Esophagus muscularis mucosa (tissue), 4 donors: ENCODE measurements around a stretch of chr2.

- PRO-cap = no peak
- RAMPAGE, long total RNA, 4 experiments = start-site peak on the plus strand in 1 of 4 experiments, at chr2:64273763-64273818 at its widest, 13 reads per replicate
Measured at GRCh38 chr2:64273456-64274626, 129.6 kb upstream of the PELI1 start.

- PRO-cap = no peak
- RAMPAGE, long total RNA, 4 experiments = no peak in any of the 4 experiments
Measured at GRCh38 chr2:64453697-64453829, 399 bp upstream of the LGALSL start.

DNA sequence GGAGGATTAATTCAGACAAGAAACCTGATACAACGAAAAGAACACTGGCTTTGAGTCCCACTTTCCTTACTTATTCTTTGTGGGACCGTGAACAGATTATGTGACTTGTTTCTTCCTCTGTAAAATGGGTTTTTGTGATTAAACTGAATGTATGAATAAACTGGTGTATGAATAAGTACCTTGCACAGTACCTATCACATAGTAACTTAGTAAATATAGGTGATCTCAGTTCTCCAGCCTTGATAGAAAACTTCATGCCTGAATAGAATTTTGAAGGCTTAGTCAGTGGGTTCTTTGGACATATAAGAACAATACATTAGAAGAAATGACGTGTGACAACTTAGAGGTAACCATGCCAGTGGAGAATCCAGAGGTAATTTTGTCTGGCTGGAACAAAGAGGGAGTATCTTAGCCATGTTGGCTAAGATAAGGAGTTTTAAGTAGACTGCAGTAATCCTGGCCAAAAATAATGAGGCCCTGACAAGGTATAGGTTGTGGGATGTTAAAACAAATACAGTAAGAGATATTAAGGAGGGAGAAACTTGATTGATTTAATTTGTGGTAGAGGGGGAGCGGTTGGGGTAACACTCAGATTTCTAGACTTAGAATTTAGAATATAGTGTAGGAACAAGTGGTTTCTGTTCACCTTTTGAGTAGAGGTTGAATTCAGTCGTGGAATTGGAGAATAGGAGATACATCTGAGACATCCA lies 11.5 kb downstream of the AFTPH start:
- PRO-cap = no peak
- RAMPAGE, long total RNA, 4 experiments = no peak in any of the 4 experiments

DNA sequence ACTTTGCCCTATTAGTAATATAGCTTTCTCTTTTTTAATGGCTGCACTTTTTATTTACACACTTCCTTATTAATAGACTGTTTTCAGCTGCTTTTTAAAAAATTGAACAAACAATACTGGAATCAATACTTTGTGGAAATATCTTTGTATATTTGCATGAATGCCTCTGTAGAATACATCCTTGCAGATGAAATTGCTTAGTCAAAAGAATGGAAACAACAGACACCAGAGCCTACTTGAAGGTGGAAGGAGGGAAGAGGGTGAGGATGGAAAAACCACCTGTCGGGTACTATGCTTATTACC lies 12.9 kb downstream of the AFTPH start:
- PRO-cap = no peak
- RAMPAGE, long total RNA, 4 experiments = no peak in any of the 4 experiments

GRCh38 chr2:64551306-64552143 lies 27.4 kb downstream of the AFTPH start:
- PRO-cap = no peak
- RAMPAGE, long total RNA, 4 experiments = no peak in any of the 4 experiments

GRCh38 chr2:64606199-64607616 lies 47.0 kb downstream of the SERTAD2 start:
- PRO-cap = bidirectional peak, plus-strand start at chr2:64607326, minus-strand start at chr2:64607163
- RAMPAGE, long total RNA, 4 experiments = no peak in any of the 4 experiments

- PRO-cap = no peak
- RAMPAGE, long total RNA, 4 experiments = no peak in any of the 4 experiments
Measured at GRCh38 chr2:64626941-64627183, 26.9 kb downstream of the SERTAD2 start.

GRCh38 chr2:64629949-64630485 lies 23.7 kb downstream of the SERTAD2 start:
- PRO-cap = no peak
- RAMPAGE, long total RNA, 4 experiments = no peak in any of the 4 experiments

- PRO-cap = no peak
- RAMPAGE, long total RNA, 4 experiments = no peak in any of the 4 experiments
Measured at GRCh38 chr2:64633600-64634165, 20.0 kb downstream of the SERTAD2 start.

DNA sequence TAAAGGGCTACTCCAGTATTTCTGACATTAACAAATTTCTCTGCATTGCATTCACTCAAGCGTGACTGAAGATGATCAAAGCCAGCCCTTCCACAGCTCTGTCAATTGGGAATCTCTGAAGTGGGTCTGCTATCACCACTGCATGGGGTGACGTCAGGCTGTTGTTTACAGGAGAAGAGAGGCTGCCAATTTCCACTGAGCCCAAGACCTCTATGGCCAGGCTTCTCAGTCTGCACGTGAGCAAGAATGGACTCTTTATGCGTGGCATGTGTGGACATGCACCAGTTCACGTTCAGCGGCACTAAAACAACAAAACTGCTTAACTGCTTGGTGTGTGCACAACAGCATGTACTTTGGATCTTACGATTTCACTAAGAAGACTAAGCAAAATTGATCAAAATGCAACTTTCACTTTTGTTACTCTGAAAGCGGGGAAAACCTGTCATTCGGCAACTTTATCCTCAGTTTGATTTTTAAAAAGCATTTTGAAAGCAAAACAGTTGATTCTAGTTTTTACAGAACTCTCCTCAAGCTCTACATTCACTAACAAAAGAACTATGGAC lies 76.9 kb upstream of the SERTAD2 start:
- PRO-cap = unidirectional peak, plus-strand start at position 228 of the sequence
- RAMPAGE, long total RNA, 4 experiments = no peak in any of the 4 experiments

DNA sequence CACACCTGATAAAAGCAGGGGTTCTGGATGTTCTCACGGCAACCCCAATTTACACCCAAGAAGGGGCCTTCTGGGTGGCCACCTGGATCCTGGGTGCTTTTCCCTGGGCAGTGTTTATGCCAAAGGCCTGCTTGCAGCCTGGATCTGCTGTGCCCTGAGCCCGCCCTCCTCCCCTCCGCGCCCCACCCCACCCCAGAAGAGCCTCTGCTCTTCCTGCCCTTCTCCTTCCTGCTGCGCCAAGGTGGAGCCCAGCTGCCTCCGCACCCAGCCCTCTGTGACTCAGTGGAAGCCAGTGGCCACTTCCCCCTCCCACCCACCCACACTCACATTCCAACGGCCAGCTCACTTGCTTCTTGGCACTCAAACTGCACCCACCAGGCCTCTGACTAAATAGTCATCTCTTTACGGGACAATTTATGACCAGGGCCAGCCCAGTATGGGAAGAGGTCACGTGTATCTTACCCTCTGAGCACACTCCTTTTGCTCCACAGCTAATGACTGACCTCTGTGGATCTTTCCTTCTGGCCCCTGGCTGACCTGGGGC lies 150.4 kb upstream of the SLC1A4 start:
- PRO-cap = unidirectional peak, minus-strand start at position 388 of the sequence
- RAMPAGE, long total RNA, 4 experiments = no peak in any of the 4 experiments

GRCh38 chr2:64860305-64860857 lies 128.8 kb upstream of the SLC1A4 start:
- PRO-cap = unidirectional peak, minus-strand start at chr2:64860687
- RAMPAGE, long total RNA, 4 experiments = no peak in any of the 4 experiments

GRCh38 chr2:64915171-64915456 lies 74.1 kb upstream of the SLC1A4 start:
- PRO-cap = no peak
- RAMPAGE, long total RNA, 4 experiments = no peak in any of the 4 experiments

DNA sequence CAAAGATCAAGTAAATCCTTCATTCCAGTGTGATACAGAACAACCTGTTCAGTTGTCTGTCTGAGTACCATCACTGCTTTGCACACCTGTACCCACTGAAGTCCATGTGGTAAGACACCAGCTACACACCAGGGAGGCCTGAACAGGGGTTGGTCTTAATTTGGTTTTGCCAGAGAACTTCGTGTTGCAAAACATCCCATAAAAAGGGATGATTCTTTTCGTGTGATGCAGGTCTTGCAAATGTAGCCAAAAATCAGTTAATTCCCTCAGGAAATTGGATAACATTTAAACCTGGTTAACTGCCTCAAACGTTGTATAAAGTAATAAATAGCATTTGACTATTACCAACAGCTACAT lies 73.7 kb upstream of the SLC1A4 start:
- PRO-cap = no peak
- RAMPAGE, long total RNA, 4 experiments = no peak in any of the 4 experiments

DNA sequence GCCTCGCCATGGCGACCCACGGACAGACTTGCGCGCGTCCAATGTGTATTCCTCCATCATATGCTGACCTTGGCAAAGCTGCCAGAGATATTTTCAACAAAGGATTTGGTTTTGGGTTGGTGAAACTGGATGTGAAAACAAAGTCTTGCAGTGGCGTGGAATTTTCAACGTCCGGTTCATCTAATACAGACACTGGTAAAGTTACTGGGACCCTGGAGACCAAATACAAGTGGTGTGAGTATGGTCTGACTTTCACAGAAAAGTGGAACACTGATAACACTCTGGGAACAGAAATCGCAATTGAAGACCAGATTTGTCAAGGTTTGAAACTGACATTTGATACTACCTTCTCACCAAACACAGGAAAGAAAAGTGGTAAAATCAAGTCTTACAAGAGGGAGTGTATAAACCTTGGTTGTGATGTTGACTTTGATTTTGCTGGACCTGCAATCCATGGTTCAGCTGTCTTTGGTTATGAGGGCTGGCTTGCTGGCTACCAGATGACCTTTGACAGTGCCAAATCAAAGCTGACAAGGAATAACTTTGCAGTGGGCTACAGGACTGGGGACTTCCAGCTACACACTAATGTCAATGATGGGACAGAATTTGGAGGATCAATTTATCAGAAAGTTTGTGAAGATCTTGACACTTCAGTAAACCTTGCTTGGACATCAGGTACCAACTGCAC lies 22.4 kb upstream of the ACTR2 start:
- PRO-cap = no peak
- RAMPAGE, long total RNA, 4 experiments = no peak in any of the 4 experiments

GRCh38 chr2:65231832-65232667 lies 4.4 kb downstream of the ACTR2 start:
- PRO-cap = no peak
- RAMPAGE, long total RNA, 4 experiments = no peak in any of the 4 experiments

DNA sequence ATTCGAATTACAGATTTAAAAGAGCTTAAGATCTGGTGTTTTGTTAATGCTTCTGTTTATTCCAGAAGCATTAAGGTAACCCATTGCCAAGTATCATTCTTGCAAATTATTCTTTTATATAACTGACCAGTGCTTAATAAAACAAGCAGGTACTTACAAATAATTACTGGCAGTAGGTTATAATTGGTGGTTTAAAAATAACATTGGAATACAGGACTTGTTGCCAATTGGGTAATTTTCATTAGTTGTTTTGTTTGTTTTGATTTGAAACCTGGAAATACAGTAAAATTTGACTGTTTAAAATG lies 41.9 kb downstream of the ACTR2 start:
- PRO-cap = no peak
- RAMPAGE, long total RNA, 4 experiments = no peak in any of the 4 experiments

GRCh38 chr2:65276201-65276615 lies 48.6 kb downstream of the ACTR2 start:
- PRO-cap = no peak
- RAMPAGE, long total RNA, 4 experiments = no peak in any of the 4 experiments

GRCh38 chr2:65300057-65300941 lies 72.7 kb downstream of the ACTR2 start:
- PRO-cap = unidirectional peak, minus-strand start at chr2:65300213
- RAMPAGE, long total RNA, 4 experiments = no peak in any of the 4 experiments

GRCh38 chr2:65367425-65367901 lies 64.9 kb downstream of the SPRED2 start:
- PRO-cap = no peak
- RAMPAGE, long total RNA, 4 experiments = no peak in any of the 4 experiments